Upper lobe of left lung (tissue), 5 donors: Measurements from ENCODE around the genes DENR and HIP1R.

DNA sequence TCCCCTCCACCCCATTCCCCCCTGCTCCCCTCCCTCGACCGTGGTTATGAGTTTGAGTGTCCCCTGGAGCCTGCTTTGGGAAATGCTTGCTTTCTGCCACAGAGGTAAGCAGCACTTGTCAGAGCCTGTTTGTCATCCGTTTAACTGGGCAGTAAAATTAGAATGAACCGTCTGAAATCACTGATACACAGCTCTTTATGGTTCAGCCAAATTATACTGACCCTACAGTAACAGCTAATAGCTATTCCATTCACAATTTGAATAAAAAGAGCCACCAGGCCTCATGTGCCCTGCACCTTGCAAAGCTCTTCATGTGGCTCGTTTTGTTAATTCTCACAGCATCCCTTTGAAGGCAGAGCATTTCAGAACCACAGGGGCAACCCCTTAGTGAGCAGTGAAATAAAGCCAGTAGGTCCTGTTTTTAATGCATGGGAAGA is 12.5 kb downstream of the SETD1B start:
- PRO-cap, 2 experiments = no peak in any of the 2 experiments
- RAMPAGE, long total RNA, 4 experiments = no peak in any of the 4 experiments

DNA sequence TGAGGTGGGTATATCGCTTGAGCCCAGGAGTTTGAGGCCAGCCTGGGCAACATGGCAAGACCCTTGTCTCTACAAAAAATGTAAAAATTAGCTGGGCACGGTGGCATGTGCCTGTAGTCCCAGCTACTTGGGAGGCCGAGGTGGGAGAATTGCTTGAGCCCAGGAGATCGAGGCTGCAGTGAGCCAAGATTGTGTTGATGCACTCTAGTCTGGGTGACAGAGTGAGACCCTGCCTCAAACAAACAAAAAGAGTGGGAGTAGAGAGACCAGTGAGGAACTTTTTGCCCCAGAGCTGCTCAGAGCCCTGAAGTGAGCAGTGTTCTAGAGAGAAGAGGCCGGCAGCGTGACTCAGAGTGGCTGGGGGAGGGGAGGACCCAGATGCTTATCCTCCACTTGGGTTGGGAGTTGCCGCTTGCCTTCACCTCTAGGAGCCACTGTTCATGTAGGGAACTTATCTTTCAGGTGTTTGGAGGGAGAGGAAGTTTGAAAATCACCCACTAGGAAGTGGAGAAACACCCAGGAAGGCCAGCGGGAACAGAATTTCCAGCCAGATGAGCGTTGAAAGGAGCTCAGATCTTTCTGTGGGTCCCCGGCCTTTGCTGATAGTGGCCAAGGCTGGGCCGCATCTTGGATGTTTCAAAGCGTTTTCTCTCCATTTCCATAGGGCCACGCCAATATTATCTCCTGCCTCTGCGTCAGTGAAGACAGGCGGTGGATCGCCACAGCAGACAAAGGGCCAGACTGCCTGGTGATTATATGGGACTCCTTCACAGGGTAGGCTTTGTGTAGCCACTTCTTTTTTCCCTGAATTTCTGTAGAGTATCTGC is 15.4 kb downstream of the CFAP251 start:
- PRO-cap, 2 experiments = no peak in any of the 2 experiments
- RAMPAGE, long total RNA, 4 experiments = no peak in any of the 4 experiments

GRCh38 chr12:121966873-121967383 is 48.5 kb downstream of the CFAP251 start:
- PRO-cap, 2 experiments = peak in 1 of 2 experiments; most common minus-strand start chr12:121967102 (in 1)
- RAMPAGE, long total RNA, 4 experiments = no peak in any of the 4 experiments

DNA sequence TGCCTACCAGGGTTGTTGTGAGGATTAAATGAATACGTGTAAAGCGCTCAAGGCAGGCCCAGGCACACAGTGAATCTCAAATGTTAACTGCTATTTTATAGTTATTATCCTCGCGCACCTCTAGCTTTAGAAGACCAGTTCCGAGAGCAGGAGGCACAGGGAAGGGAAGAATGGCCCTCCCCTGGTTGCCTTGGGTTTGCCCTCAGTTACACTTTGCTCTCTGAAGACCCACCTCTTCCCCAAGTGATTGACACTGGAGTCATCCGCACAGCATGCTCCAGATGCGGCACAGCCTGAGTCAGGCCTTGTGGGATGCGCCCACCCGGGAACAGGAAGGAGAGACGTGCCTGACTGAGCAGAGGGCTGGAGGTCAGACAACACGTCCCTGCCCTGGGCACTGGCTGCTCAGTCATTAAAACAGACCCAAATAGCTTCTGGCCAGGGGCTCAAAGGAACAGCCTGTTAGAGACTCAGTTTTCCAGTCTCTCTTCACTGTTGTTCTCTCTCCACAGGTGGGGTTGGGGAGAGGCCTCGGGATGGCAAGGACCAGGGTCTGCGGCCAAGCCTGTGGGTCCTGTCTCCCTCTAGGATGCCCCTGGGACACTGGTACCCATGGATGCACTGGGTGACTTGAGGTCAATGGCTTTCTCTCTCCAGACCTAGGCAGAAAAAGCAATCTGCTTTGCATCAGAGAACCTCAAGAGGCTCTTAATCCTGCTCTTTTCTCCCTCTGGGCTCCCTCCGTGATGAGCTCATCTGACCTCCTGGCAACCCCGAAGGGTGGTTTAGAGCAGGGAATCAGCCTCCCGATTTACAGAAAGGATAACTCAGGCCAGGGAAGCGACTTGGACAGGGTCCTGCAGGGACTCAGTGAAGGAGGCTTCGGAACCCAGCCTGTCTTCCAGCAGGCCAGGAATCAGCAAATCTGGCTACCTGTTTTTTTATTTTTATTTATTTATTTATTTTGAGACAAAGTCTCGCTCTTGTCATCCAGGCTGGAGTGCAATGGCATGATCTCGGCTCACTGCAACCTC is 13.5 kb upstream of the MLXIP start:
- PRO-cap, 2 experiments = no peak in any of the 2 experiments
- RAMPAGE, long total RNA, 4 experiments = no peak in any of the 4 experiments

- PRO-cap, 2 experiments = peak in 1 of 2 experiments; most common minus-strand start chr12:122097945 (in 1)
- RAMPAGE, long total RNA, 4 experiments = no peak in any of the 4 experiments
These were observed 19.6 kb downstream of the MLXIP start for GRCh38 chr12:122097901-122098827.

DNA sequence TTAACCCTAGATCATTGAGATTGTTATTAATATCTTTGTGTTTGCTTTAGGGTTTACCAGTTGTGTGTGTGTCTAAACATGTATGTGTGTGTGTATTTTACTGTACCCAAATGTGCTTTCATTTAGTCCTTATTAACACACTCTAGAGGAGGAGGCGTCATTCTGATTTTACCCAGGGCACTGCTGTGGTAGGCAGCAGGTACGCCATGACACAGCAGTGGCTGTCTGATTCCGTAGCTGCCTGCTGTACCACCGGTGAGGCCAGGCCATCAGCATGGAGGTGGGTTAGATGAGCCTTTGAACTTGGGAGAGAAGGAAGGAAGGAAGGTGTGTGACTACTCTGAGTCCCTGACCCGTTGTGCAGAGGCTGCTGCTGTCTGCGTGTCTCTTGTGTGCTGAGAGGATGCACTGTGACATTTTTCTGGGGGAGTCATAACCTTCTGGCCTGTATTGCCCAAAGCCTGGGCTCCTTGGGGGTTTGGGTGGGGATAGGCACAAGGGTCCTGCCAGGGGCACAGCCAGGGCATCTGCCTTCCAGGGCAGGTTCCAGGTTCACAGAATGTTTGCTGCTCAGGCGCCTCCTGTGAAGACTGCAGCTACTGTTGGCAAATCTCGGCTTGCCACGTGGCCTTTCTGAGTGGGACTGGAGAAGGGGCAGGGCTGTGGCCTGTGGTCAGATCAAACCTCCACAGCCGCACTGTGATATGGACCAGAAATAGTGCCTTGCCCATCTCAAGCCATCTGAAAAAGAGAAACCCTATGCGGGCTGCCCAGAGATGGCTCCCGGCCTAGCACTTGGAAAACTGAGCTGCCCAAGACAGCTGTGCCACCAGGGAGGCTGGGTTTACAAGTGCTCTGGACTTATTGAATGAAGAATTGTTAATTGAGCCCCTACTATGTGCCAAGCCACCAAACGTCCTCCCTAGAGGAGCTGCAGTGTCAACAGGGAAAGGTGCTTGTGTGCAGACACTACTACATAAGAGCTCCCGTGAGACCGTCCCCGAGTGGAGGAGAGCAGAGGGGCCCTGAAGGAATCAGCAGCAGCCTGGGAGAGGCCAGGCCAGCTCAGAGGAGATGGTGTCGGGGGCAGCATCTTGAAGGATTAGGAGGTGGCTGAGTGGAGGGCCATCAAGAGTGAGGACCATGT is 47.2 kb downstream of the MLXIP start:
- PRO-cap, 2 experiments = no peak in any of the 2 experiments
- RAMPAGE, long total RNA, 4 experiments = no peak in any of the 4 experiments

DNA sequence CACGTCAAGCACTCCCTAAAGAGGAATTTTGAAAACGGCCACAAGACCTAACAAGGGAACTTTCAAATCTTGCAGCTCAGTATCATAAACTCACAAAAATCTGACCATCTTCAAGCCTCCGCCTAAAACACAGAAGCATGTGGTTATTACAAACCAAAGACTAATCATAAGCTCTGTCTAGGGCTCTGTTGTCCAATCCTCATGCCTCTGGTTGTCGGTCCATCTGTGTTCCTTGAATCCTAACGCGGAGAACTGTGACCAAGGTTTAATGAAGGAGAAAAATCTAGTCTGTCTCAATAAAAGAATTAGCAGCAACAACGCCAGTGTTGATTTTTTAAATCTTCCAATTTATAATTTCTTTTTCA is 39.2 kb downstream of the CLIP1 start:
- PRO-cap, 2 experiments = no peak in any of the 2 experiments
- RAMPAGE, long total RNA, 4 experiments = no peak in any of the 4 experiments

GRCh38 chr12:122502897-122503381 is 2.2 kb upstream of the ZCCHC8 start:
- PRO-cap, 2 experiments = no peak in any of the 2 experiments
- RAMPAGE, long total RNA, 4 experiments = no peak in any of the 4 experiments

GRCh38 chr12:122592350-122593044 is 65.4 kb downstream of the KNTC1 start:
- PRO-cap, 2 experiments = no peak in any of the 2 experiments
- RAMPAGE, long total RNA, 4 experiments = start-site peak on the plus strand in 2 of 4 experiments, at chr12:122592851-122593022 at its widest, 13 to 23 reads per replicate

DNA sequence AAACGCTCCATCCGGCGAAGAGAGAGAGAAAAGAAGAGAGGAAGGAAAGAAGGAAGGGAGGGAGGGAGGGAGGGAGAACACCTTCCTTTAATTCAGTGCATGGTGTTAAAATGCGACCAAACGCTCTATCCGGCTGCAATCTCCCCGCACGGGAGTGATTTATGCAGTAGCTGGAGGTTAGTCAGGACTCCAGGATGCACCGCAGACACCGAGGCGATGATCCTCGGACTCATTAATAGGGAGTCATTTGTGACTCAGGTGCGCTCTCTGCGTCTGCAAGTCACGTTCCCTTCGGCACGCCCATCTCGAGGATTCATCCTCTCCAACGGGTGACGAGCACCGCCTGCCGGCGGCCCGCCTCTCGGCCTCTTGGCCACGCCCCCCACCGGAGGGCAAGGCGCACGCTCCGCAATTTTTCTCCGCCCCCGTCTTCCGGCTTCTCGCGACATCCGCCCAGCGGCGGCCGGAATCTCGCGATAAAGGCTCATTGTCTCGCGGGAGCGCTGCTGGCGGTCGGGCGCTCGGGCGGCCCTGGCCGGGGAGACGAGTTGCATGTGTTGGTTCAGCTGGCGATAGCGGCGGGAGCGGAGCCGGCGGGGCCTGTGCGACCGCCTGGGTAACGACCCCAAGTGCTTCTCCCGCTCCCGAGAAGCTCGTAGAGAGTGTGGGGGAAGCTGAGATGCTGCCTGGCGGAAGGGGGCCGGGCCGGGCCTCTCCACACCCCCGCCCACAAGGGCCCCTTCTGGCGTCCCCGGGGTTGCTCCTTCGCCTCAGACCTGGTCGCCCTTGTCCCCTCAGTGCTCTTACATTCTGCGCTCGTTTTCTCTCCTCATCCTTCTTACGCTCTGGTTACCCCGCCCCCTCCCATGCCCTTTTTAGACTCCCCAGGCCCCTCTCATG is at the start of gene DENR:
TSS of gene DENR (plus strand) at position 490 of the 900 bp plus-strand sequence.
- PRO-cap, 2 experiments = peak in 2 of 2 experiments; most common plus-strand start position 490 of the sequence (in 2); most common minus-strand start position 207 of the sequence (in 1)
- RAMPAGE, long total RNA, 4 experiments = start-site peak on the plus strand in 4 of 4 experiments, centred at positions 521 to 523 of the sequence, 117 to 807 reads per replicate

DNA sequence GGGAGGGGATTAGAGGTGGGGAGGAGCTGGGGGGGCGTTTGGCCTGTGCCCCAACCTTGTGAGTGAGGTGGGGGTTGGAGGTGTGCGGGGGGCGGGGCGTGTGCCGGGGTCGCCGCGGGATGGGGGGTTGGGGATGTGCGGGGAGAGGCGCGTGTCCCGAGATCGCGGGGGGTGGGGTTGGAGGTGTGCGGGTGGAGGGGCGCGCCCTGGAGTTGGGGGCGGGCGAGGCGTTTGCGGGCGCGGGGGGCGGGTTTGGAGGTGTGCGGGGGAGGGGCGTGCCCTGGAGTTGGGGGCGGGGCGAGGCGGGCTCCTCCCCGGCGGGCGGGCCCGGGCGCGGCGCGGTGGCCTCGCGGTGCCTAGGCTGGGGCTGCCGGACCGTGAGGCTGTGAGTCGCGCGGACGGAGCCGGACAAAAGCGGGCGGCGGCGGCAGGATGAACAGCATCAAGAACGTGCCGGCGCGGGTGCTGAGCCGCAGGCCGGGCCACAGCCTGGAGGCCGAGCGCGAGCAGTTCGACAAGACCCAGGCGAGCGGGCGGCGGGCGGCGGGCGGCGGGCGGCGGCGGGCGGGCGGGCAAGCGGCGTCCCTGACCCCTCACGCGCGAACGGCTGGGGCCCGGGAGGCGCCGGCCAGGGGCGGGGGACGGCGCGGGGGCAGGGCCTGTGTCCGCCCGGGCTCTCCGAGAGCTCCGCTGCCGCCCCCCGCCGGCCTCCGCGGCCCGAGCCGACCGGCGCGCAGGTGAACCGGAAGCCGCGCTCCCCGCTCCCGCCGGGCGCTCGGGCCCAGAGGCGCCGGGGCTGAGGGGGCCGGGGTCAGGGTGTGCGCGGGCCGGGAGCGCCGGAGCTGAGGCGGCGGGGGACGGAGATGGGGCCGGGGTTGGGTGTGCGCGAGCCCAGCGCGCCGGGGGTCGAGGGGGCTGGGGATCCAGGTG is at the start of gene HIP1R:
TSS of gene HIP1R (plus strand) at position 339 of the 930 bp plus-strand sequence.
- PRO-cap, 2 experiments = peak in 2 of 2 experiments; most common plus-strand start position 373 of the sequence (in 1)
- RAMPAGE, long total RNA, 4 experiments = start-site peak on the plus strand in 3 of 4 experiments, centred at positions 354 to 358 of the sequence, 37 to 226 reads per replicate

DNA sequence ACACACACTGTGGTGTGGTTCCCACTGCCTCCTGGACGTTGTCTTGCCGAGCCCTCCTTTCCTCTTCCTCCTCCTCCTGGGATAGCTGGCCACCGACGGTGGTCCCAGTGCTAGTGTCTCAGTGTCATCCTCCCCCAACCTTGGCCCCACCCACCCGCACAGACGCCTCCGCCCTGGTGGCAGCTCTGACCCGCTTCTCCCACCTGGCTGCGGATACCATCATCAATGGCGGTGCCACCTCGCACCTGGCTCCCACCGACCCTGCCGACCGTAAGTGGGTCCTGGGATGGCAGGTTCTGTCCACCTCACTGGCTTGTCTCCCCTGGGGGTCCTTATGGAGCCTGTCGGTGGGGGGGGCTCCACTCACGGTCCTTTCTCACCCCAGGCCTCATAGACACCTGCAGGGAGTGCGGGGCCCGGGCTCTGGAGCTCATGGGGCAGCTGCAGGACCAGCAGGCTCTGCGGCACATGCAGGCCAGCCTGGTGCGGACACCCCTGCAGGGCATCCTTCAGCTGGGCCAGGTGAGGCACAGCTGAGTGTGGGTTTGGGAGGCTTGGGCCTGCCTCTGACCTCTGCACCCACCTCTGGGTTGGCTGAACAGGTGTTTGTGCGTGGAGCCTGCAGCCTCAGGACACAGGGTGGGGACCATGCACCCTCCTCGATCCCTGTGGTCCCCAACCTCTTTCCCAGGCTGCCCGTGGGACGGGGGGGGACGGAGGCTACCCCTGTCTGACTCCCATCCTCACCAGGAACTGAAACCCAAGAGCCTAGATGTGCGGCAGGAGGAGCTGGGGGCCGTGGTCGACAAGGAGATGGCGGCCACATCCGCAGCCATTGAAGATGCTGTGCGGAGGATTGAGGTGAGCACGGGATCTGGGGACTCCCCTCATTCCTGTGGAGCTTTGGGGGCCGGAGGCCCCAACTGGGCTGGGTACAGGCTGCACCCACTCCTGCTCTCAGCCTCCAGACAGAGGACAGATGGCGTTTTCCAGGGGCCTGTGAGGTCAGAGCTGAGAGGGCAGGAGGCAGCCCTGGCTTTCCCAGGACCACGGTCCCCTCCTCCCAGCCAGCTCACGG is 23.8 kb downstream of the HIP1R start:
- PRO-cap, 2 experiments = no peak in any of the 2 experiments
- RAMPAGE, long total RNA, 4 experiments = no peak in any of the 4 experiments

GRCh38 chr12:122867425-122868570 is 28.1 kb downstream of the VPS37B start:
- PRO-cap, 2 experiments = peak in 1 of 2 experiments; most common plus-strand start chr12:122868209 (in 1); most common minus-strand start chr12:122868077 (in 1)
- RAMPAGE, long total RNA, 4 experiments = no peak in any of the 4 experiments

GRCh38 chr12:122875072-122876113 is 20.5 kb downstream of the VPS37B start:
- PRO-cap, 2 experiments = no peak in any of the 2 experiments
- RAMPAGE, long total RNA, 4 experiments = start-site peak on the minus strand in 1 of 4 experiments, at chr12:122875430-122876361 at its widest, 5 reads per replicate

DNA sequence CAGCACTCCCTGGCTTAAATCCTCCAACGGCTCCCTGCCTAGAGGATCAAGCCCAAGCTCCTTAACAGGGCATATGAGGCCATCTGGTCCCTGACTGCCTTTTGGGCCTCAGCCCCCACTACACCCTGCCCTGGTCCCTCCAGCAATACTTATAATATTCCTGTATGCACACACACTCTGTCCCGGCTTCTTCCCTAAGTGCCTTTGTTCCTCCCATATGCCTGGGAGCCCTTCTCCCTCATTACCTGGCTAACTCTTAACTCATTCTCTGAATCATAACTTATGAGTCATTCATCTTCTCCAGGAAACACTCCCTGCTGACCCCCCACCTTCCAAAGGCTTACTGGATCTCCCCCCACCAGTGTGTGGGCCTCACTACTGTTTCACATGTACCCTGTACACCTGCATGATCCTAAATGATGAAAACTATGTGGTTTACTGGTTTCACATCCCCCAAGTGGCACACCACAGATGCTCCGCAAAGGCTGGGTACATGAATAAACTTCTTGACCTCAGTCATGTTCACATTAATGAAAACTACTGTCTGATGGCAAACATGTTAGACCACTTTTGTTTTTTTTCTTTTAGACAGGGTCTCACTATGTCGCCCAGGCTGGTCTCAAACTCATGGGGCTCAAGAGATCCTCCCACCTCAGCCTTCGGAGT is 8.5 kb downstream of the VPS37B start:
- PRO-cap, 2 experiments = no peak in any of the 2 experiments
- RAMPAGE, long total RNA, 4 experiments = no peak in any of the 4 experiments

GRCh38 chr12:122898156-122898467 is 2.2 kb upstream of the VPS37B start:
- PRO-cap, 2 experiments = no peak in any of the 2 experiments
- RAMPAGE, long total RNA, 4 experiments = no peak in any of the 4 experiments

DNA sequence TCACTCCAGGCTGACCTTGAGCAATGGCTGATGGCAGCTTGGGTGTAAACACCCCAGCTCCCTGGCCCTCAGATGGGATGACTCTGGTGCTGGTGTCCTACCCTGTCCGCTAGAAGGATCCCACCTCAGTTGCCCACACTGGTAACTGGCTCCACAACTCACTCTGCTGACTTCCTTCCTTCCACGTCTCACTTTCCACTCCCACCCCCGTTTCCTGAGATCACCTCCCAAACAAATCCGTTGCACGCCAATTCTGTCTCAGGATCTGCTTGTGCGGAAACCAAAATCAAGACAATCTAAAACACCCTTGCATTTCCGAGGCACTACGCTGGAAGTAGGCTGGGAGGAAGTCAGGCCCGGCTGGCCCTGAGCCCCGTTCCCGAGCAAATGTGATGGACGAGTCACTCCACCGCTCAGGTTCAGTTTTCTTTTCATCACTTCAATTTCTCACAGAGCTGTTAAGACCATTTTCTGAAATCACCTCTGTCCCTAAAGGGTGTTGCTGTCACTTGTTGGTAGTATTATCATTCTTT is 23.1 kb downstream of the ABCB9 start:
- PRO-cap, 2 experiments = no peak in any of the 2 experiments
- RAMPAGE, long total RNA, 4 experiments = no peak in any of the 4 experiments

- PRO-cap, 2 experiments = peak in 1 of 2 experiments; most common minus-strand start chr12:122961788 (in 1)
- RAMPAGE, long total RNA, 4 experiments = no peak in any of the 4 experiments
These were observed 4.6 kb downstream of the ABCB9 start for GRCh38 chr12:122961527-122962215.

GRCh38 chr12:123071020-123071859 is 79.7 kb downstream of the PITPNM2 start:
- PRO-cap, 2 experiments = no peak in any of the 2 experiments
- RAMPAGE, long total RNA, 4 experiments = start-site peak on the minus strand in 1 of 4 experiments, at chr12:123071214-123071411 at its widest, 5 reads per replicate

DNA sequence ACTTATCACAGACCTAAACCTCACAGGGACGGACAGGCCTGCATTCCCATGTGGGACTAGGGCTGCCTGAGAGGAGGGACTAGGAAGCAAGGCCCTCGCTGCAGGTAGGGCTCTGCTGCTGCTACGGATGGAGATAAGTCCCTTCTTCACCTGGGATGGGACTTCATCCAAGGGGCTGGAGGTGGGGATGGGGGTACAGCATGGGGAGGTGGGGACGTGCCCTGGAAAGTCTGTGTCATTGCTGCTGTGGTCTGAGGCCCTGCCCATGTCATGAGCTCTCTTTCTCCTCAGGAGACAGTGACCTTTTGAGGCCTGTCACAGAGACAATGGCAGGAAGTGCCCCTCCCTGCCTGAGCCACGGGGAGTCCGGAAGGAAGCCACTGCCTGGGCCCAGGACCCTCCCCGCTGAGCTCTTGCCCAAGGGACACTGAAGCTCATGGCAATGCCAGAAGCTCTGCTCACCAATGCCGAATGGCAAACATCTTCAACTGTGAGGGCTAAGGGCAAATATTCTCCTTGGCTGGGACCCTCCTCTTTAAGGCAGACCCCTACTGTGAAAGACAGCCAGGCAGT is 43.9 kb downstream of the PITPNM2 start:
- PRO-cap, 2 experiments = no peak in any of the 2 experiments
- RAMPAGE, long total RNA, 4 experiments = no peak in any of the 4 experiments